AG09309 (cell line): Measurements from ENCODE around the genes ZBED4 and MLC1.

DNA sequence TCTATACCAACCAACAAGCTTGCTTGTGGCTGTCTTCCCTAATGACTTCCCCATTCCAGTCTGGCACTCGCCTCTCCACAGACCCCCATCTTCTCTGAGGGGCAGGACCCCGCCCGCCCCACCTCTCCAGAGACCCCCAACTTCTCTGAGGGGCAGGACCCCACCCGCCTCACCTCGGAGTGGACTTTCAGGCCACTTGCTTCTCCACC lies 36.2 kb downstream of the BRD1 start:
- RRBS = no CpG with 5 or more reads among the region's 5 CpGs

GRCh38 chr22:49853741-49854857 lies at the start of gene ZBED4:
TSS of gene ZBED4 (plus strand) at chr22:49853844.
- RRBS = 2% methylated on average over 60 of the region's 146 CpGs

DNA sequence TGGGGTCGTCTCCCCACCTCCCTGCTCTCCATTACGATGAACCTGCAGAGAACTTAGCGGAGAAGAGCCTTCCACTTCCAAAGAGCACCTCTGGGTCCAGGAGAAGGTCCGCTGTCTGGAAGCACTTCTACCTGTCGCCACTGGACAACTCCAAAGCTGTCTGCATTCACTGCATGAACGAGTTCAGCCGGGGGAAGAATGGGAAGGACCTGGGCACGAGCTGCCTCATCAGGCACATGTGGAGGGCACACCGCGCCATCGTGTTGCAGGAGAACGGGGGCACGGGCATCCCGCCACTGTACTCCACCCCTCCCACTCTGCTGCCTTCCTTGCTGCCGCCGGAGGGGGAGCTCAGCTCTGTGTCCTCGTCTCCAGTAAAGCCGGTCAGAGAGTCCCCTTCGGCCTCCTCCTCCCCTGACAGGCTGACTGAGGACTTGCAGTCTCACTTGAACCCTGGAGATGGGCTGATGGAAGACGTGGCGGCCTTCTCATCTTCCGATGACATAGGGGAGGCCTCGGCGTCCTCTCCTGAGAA lies 30.8 kb downstream of the ZBED4 start:
- RRBS = no CpG with 5 or more reads among the region's 24 CpGs

DNA sequence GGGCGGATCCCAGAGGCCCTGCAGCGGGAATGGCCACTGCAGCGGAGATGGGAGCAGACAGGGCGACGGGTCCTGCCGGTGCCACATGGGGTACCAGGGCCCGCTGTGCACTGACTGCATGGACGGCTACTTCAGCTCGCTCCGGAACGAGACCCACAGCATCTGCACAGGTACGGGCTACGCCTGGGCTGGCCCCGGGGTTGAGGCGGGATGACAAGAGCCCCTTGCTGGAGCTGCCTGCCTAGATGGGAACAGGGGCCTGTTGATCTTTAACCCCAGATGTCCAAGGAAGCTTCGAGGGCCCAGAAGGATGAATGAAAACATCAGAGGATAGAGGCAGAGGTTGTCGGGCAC lies 3.1 kb downstream of the CRELD2 start:
- RRBS = 97% methylated on average over 9 of the region's 17 CpGs

- RRBS = no CpG with 5 or more reads among the region's 17 CpGs
Measured at GRCh38 chr22:49956266-49956940, 4.2 kb upstream of the PIM3 start.

DNA sequence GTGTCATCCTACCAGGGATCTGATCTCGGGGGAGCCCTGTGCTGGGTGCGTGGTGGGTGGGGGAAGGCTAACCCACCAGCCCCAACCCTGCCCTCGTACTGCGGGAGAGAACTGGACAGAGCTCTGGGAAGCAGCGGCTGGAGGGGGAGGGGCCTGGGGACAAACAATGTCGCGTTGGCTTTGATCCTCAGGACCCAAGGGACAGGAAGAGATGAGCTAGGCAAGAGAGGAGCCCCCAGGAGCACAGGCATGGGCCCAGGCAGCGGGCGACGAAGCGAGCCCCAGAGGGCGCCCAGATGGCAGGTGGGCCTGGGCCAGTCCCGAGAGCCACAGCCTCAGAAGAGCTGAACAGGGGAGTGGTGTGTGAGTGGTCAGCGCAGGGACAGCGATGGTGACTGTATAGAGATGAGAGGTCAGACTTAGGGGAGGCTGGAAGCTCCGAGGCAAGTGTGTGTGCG lies 1.5 kb upstream of the PIM3 start:
- RRBS = no CpG with 5 or more reads among the region's 17 CpGs

DNA sequence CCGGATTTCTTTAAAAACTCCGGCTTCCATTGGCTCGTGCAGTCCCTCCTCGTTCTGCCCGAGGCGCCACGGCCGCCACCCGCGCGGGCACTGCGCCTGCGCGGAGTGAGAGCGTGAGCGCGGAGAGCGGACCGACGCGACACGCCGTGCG lies 309 bp upstream of the PIM3 start:
- RRBS = 7% methylated on average over 1 of the region's 24 CpGs

DNA sequence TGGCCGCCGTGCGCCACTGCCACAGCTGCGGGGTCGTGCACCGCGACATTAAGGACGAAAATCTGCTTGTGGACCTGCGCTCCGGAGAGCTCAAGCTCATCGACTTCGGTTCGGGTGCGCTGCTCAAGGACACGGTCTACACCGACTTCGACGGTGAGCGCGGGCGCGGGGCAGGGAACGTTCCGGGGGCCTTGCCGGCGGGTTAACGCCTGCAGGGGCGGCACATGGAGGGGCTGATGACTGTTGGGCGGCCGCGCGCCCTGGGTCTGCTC lies 1.0 kb downstream of the PIM3 start:
- RRBS = 2% methylated on average over 11 of the region's 32 CpGs

DNA sequence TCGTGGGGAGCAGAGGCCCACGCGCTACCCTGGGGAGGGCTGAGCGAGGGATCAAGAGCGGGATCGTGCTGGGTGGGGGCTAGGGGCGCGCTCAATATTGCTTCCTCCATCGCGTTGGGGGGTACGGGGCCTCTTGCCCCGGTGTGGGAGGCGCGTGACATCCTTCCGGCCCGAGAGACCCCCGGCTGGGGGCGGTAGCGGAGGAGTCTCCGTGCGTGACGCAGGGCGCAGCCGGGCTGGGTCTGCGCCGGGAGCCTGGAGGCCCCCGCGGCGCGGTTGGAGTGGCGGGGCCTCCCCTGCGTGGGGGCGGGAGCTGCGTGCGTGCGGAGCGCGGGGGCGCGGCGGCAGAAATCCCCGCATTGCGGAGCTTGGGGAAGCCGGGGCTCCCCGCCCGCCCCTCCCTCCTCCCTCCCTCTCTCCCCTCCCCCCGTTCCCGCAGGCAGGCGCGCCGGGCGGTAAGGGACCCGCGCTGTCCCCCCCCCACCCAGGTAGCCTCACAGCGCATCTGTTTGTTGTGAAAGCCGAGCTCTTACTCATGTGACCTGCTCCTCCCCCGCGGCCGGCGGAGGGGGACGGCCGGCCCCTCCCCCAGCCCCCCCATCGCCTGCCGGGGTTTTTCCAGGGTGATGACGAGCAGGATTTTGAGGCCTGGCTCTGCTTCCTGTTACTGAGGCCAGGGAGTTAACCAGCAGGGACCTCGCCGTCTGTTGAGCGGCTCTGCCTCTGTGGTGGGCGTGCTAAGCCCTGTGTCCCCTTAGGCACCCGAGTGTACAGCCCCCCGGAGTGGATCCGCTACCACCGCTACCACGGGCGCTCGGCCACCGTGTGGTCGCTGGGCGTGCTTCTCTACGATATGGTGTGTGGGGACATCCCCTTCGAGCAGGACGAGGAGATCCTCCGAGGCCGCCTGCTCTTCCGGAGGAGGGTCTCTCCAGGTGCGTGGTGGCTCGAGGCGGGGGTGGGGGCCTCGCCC lies 1.6 kb downstream of the PIM3 start:
- RRBS = 5% methylated on average over 12 of the region's 89 CpGs

GRCh38 chr22:50007995-50008787 lies 4.4 kb downstream of the IL17REL start:
- RRBS = no CpG with 5 or more reads among the region's 17 CpGs

GRCh38 chr22:50085145-50086152 lies at the start of gene MLC1:
TSS of gene MLC1 (minus strand) at chr22:50085426.
- RRBS = no CpG with 5 or more reads among the region's 31 CpGs

GRCh38 chr22:50103985-50104354 lies 14.2 kb downstream of the MOV10L1 start:
- RRBS = no CpG with 5 or more reads among the region's 6 CpGs

- RRBS = no CpG with 5 or more reads among the region's 15 CpGs
Measured at GRCh38 chr22:50116997-50117679, 27.3 kb downstream of the MOV10L1 start.

DNA sequence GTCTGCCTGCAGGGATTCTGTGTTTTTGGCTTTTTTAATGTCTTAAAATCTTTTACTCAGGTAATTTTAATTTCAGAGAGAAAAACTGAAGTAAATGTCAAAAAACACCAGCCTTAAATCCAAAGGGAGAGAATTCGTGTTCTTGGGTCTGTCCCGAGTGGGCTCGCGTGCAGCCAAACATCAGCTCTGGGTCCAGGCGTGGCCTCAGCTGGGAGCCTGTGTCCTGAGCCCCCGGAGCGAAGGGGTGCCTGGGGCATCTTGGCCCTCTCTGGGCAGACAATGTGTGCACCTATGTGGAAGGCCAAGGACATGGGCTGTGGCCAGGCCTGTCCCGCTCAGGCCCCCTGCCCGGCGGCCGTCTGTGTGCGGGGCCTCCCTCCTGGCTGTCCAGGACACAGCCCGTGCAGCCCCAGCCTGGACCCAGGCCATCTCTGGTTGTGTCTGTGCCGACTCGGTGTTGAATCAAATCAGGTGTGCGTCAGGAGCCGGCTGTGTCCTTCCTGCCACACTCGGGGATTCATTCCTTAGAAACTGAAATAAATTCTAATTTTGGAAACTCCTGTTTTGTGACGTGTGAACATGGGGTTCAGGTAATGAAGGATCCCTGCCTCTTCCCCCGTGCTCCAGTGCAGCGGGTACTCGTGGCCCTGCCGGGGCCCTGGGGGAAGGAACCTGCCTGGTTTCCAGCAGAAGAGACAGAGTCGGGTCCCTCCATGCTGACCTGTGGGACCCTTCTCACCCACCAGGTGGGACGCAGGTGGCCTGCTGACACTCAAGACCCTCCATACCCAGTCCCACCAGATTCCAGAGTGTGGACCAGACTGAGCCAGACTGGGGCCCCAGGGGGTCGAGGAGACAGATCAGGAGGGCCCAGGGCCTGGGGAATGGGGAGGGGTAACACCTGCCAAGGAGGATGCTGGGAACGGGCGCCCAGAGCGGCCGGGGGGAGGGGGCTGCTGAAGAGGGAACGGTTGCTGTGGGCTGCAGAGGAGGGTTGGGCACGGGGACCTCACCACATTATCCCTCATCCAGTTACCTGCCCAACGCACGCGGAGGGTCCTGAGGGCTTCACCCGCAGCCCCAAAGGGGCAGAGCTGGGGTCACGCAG lies 1.4 kb upstream of the SELENOO start:
- RRBS = 92% methylated on average over 2 of the region's 37 CpGs

DNA sequence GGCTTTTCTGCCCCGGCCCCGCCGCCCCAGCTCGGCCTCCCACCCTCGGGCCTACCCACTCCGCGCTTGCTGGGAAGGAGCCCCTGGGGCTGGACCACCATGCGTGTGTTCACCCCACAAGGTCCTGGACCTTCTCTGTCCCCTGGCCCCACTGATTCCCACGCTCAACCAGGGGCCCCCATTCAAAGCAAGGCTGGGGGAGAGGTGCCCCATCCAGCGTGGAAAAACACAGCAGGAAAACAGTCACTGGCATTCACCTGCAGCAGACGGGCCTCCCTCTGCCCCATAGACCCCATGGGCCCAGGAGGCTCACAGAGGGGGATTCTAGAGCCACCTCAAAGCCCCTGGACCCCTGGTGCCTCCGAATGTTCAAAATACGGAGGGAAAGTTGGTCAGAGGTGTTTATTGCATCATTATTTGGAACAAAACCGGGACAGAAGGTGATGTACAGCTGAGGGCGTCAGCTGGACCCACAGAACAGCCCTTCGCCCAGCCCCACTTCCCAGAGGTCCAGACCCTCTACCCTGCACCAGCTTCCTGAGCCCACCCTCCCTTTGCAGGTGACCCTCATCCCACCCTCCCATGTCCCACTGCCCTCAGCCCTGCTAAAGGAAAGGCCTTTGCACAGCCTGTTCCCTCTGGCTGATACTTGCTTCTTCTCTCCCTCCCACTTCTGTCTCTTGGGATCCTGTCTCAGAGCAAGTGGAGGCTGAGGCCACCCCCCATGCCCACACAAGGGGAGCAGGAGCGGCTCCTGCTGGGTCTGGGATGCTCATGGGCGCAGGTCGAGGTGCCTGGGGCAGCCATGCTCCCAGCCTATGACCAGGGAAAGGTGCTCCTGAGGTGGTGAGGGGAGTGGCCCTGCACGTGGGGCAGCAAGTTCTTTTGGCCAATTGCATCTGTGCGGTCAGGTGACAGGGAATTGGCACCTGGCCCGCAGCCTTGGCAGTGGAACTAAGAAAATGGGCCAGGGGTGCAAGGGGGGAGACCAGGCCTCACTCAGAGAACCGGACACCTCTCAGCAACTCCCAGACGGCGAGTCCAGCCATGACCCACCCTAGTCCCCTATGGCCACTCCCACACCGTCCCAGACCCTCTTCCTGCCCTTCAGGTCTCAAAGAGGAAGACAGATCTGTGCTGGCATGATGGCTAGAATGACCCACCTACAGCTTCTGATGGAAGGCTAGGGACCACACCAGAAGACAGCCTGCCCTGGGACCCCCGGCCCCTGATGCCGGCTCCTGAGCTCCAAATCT lies 1.7 kb downstream of the MAPK11 start:
- RRBS = 6% methylated on average over 1 of the region's 28 CpGs

- RRBS = 3% methylated on average over 12 of the region's 16 CpGs
Measured at GRCh38 chr22:50270819-50271057, 558 bp upstream of the MAPK11 start.

DNA sequence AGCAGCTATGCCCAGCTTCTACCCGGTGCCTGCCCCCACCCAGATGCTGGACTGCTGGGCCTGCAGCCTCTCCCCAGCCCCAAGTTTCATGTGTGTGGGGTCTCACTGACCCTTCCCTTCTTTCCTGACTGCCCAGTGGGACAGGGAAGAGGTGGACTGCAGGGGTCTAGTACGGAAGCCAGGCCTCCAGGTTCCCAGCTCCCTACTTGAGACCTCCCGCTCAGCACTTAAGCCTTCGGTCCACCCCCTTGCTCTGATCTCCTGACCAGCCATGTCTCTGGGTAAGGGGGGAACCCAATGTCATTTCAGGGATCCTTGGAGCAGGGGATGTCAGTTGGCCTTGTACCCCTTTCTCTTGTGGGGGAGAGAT lies 2.6 kb upstream of the MAPK11 start:
- RRBS = no CpG with 5 or more reads among the region's 4 CpGs

DNA sequence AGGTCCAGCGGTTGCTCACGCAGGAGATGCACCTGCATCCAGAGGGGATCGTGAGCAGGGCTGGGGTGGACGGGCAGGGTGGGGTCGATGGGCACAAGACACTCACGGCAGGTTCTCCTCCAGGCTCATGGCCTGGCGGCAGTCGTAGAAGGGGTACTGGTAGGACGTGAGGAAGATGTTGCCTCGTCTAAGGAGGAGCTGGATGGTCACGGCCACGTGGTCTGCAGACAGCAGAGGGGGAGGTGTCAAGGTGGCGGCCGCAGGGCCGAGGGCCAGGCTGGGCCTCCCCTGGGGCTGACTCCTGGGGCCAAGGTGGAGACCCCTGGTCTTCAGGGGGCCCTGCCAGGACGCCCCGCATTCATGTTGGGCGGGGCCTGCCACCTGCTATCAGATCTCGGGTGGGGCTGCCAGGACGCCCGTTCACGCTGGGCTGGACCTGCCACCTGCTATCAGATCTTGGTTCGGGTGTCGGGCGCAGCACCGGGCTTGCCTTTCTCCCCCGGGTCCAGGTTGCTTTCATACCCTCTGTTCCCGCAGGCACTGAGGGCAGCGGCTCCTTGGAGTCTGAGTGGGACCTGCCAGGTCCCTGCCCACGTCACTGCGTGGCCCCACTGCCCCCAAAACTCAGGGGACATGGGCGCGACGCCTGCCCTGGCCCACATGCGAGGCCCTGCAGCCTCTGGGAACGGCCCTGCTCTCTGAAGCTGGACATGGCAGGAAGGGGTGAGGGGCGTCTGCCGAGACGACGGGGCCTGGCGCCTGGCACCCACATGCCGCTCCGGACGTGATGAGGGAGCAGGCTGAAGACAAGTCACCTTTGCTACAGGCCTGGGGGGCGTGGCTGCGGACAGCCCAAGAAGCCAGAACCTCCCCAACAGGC lies 16.1 kb upstream of the MAPK11 start:
- RRBS = no CpG with 5 or more reads among the region's 46 CpGs

- RRBS = 96% methylated on average over 8 of the region's 35 CpGs
Measured at GRCh38 chr22:50287753-50288324, 17.7 kb upstream of the MAPK11 start.

DNA sequence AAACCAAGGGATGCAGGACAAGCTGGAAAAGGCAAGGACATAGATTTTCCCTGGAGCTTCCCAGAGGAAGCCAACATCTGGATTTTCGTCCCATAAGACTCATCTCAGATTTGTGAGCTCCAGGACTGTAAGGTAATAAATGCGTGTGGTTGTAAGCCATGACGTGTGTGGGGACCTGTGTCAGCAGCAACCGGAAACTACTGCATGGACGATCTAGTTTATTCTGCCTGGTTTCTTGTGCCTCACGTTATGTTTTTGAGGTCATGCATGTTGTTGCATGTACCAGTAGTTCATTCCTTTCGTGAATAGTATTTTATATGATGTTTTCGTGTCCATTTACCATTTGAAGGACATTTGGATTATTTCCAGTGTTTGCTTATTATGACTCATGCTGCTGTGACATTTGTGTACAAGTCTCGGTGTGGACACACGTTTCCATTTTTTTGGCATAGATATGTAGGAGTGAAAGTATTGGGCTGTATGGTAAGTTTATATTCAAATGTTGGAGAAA lies 4.1 kb upstream of the DENND6B start:
- RRBS = no CpG with 5 or more reads among the region's 10 CpGs